ENCODE results near the gene CACNA2D2.

- PRO-cap, result no peak
- RRBS, 2 experiments, result 100% methylated on average over 1 of the region's 16 CpGs; no CpG with 5 or more reads in 1 of the 2 experiments
These were observed 5.8 kb downstream of the HYAL2 start for GRCh38 chr3:50316474-50317454.

GRCh38 chr3:50334267-50335167 is 6.1 kb downstream of the RASSF1 start:
- PRO-cap, result no peak
- RRBS, 2 experiments, result no CpG with 5 or more reads among the region's 7 CpGs

- PRO-cap, result no peak
- RRBS, 2 experiments, result no CpG with 5 or more reads among the region's 7 CpGs
These were observed 2.8 kb downstream of the TMEM115 start for GRCh38 chr3:50356409-50357115.

DNA sequence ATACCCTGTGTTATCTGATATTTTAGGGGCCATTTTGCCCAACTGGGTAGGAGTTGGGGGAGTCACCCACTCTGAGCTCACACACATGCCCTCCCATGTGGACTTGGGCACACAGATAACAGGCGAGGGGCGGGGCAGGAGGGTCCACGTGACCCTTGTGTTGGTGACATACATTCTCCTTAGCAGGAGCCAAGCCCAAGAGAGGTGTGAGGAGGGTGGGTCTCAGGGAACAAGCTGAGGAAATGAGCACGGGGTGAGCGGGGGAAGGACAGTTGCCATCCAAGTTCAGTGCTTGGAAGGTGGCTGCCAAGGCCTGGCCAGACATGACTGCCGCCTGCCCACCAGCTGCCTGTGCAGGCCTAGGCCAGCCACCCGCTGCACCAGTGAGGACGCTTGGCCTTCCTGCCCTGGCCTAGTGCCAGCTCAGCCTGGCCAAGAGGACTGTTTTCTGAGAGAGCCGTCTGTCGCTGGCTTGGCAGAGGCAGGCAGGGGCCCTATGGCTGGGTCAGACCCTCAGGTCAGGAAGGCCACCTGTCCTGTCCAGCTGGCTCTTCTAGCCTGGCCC is 31.3 kb upstream of the TMEM115 start:
- PRO-cap, result no peak
- RRBS, 2 experiments, result no CpG with 5 or more reads among the region's 10 CpGs

- PRO-cap, result unidirectional peak, minus-strand start at chr3:50503634
- RRBS, 2 experiments, result 2% methylated on average over 65 to 73 of the region's 146 CpGs
These were observed at the start of gene CACNA2D2 for GRCh38 chr3:50502813-50503980. Gene CACNA2D2 (minus strand): TSS chr3:50503634.

DNA sequence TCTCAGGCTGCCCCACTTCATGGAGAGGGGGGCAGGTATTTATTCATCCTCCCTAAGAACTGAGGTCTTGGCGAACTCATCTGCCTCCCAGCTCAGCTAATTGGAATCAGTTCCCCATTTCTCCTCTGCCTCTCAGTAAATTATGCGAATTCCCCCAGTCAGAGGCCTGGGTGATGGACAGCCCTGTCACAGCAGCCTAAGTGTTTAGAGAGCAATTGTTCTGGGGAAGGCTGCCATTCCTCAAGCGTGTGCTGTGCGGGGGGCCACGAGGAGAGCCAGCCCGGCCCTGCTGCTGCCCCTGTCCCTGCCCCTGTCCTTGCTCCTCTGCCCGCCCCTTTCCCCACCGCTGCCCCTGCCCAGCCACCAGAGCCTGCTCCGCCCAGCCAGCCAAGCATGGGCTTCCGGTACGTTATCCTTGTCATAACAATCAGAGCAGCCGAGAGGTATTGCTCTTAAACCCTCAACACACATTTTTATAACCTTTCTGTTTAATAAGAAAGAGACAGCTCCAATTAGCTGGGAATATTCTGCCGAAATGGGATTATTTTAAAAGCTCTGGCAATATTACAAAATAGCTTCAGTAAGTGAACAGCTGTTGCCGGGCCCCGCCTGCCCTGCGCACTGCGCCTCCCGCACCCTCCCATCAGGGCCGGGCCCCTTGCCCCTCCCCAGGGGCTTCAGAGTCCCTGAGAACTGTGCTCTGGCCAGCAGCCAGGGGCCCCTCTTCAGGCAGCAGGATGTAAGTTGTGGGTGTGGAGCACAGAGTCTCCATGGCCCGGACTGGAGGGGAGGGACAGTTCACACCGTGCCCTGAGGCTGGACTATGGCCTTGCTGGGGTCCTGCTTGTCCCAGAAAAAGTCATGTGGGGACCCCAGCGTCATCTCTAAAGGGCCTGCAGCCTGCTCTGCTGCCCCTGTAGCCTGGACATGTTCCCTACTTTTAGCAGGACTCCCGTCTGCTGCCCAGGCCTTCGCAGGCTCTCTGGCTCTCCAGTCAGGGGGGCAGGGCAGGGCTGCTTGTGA is 12.4 kb upstream of the CACNA2D2 start:
- PRO-cap, result no peak
- RRBS, 2 experiments, result 15 to 17% methylated on average over 6 to 8 of the region's 24 CpGs

- PRO-cap, result no peak
- RRBS, 2 experiments, result no CpG with 5 or more reads among the region's 7 CpGs
These were observed 425 bp downstream of the CISH start for GRCh38 chr3:50611237-50611461.

DNA sequence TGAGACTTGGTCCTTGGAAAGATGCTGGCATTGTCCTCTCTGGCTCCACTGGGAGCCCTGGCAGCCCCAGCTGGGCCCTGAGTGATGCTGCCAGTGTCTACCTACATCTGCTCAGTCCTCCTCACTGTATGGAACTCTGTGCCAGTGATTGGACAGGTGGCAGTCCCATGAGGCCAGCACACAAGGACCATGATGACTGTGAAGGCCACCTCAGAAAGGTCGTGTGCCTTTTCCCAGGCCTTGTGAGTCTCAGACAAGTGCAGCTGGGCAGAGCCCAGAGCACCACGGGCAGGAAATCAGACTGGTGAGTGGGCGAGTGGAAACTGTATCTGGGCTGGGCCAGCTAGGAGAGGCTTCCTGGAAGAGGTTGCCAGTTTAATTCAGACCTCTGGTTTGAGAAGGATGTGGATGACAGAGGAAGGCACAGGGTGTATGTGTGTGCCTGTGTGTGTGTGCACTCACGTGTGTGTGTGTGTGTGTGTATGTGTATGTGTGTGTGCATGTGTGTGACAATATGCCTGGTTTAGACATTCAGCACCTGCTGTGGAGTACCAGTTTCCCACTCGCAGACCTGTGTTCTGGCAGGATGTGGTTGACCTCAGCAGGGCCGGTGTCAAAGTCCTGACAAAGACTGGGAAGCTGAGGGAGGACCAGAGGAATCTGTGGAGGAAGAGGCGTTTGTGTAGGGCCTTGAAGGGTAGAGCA is 7.0 kb downstream of the MAPKAPK3 start:
- PRO-cap, result no peak
- RRBS, 2 experiments, result no CpG with 5 or more reads among the region's 7 CpGs

- PRO-cap, result no peak
- RRBS, 2 experiments, result no CpG with 5 or more reads among the region's 14 CpGs
These were observed 12.6 kb upstream of the DOCK3 start for GRCh38 chr3:50662014-50662548.

GRCh38 chr3:51414542-51414921 is 23.4 kb downstream of the RBM15B start:
- PRO-cap, result no peak
- RRBS, 2 experiments, result no CpG with 5 or more reads among the region's 2 CpGs

- PRO-cap, result no peak
- RRBS, 2 experiments, result no CpG with 5 or more reads among the region's 15 CpGs
These were observed 856 bp upstream of the TEX264 start for GRCh38 chr3:51670023-51670769.

GRCh38 chr3:51899953-51900310 is 3.2 kb downstream of the IQCF1 start:
- PRO-cap, result no peak
- RRBS, 2 experiments, result no CpG with 5 or more reads among the region's 6 CpGs

DNA sequence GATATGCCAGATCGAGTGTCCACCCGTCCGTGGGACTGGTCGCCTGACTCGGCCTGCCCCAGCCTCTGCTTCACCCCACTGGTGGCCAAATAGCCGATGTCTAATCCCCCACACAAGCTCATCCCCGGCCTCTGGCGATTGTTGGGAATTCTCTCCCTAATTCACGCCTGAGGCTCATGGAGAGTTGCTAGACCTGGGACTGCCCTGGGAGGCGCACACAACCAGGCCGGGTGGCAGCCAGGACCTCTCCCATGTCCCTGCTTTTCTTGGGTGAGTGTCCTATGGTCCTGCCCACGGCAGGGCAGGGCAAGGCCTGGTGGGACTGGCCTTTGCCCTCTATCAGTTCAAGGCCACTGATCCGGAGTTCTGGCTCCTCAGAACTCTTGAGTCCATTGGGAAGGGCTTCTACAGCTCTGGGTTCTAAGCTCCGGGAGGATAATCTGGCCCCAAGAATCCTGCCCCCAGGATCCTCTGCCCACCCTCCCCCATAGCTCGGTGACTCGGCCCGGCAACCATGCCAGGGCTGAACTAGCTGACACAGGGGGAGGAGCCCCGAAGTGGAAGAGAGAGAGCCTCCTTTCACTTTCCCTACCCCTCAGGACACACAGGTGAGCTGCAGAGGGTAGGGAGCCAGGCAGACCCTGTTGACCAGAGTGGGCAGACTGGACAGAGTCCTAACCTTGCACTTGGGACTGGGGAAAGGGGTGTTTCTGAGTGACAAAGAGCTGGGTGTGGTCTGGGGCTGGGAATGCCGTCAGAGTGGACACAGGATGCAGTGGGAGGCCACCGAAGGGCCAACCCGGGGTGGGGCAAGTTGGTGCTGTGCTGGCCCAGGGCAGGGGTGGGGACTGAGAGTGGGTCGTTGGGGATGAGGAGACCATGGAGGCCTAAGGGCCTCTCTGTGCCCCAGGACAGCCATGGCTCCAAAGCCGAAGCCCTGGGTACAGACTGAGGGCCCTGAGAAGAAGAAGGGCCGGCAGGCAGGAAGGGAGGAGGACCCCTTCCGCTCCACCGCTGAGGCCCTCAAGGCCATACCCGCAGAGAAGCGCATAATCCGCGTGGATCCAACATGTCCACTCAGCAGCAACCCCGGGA is 623 bp downstream of the PARP3 start:
- PRO-cap, result no peak
- RRBS, 2 experiments, result 31 to 51% methylated on average over 5 to 9 of the region's 31 CpGs

DNA sequence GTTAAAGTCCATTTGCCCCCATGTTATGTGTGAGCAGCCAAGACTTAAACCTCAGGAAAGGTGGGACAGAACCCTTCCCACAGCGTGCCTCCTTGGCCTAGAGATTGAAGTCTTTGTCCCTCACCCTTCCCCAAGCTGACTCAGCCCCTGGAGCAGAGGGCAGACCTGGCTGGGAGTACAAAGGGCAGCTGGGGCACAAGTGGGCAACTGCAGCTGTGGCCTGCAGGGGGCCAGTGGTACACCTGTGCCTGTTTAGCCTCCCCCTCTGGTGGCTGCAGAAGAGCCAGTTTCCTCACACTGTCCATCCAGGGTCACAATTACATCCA is 963 bp upstream of the ACY1 start:
- PRO-cap, result no peak
- RRBS, 2 experiments, result no CpG with 5 or more reads among the region's 1 CpG

DNA sequence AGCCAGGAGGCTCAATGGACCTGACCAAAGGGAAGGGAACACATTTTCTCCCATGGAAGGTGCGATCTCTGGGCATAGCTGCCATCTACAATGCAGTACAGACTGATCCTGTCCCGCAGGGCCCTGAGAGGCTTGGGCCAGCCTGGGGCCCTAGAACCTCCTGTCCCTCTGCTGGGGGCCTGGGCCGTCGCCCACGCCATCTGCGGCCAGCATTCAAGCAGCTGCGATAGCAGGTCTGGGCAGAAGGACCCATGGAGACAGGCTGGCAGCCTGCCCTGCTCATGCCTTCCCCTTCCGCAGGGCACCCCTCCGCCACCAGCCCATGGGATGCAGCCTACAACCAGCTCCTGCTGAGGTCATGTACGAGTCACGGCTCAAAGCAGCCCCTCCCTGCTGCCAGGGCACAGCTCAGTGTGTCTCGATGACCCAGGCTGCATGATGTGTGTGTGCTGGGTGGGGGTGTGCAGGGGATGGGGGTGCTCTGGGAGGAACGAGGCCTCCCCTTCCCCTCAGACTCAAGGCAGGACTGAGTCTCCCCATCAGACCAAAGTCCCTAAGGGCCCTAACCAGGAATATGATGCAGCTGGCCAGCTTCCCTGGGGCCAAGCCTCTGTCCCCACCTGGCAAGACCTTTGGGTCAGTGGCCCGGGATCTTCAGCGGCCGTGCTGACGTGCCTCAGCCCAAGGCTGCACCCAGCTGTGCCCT is 27.8 kb downstream of the DUSP7 start:
- PRO-cap, result no peak
- RRBS, 2 experiments, result 72% methylated on average over 4 of the region's 17 CpGs; no CpG with 5 or more reads in 1 of the 2 experiments

GRCh38 chr3:52047207-52047911 is 9.0 kb downstream of the DUSP7 start:
- PRO-cap, result no peak
- RRBS, 2 experiments, result no CpG with 5 or more reads among the region's 19 CpGs

DNA sequence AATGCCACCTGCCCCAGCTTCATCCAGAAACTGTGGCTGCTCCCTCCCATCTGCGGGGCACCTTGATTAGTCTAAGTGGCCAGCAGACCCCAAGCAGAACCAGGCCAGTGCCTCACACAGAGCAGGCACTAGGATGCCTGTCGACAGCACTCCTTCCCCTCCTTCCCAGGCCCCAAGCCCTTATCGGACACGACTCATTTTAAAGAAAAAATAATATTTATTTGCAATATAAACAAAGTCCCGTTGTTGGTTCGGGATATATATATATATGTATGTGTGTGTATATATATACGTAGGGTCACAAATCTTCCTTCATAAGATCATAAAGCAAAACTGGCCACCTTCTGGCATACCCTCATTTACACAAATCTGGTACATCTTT is 7.7 kb downstream of the DUSP7 start:
- PRO-cap, result no peak
- RRBS, 2 experiments, result no CpG with 5 or more reads among the region's 7 CpGs

DNA sequence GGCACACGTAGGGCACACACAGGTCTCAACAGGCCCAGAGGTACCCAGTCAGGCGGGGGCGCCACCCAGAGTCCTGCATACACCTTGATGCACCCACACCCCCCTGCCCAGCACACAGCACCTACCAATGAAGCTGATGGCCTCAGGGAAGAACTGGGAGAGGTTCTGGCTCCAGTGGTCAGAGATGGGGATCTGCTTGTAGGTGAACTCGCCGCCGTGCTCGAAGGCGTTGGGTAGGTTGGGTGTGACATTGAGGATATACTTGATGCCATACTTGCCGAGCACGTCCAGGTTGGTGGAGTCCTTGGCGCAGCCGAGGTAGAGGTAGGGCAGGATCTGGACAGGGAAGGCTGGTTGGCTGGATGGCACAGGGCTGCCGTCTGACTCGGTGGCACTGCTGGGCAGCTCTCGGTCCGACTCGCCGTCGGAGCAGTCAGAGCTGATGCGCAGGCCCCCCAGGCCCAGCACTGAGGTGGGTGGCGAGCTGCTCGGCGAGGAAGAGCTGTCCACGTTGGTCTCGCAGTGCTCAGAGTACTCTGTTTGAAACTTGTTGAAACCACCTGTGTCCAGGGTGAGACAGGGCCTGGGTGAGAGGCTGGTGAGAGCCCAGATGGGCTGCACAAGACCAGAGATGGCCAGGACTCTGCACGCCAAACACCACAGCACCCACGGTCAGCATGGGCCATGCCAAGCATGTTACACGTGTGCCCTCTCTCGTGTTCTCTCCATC is 2.4 kb downstream of the DUSP7 start:
- PRO-cap, result no peak
- RRBS, 2 experiments, result no CpG with 5 or more reads among the region's 29 CpGs

DNA sequence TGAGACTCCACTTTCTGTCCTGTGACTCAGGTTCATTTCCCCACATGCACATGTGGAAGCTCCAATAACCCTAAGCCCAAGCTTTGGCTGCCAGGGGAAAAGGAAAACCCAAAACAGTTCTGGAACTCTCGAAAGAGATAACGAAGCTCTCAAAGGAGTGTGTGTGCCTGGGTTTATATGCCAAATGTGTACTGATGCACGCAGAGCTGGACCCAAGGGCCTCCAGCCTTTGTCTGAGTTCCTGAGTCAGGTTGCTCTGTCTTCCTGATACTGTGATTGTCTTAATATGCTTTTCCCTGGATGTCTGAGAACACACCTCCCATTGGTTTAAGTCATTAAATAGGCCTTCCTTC is 43.5 kb downstream of the POC1A start:
- PRO-cap, result no peak
- RRBS, 2 experiments, result no CpG with 5 or more reads among the region's 3 CpGs

DNA sequence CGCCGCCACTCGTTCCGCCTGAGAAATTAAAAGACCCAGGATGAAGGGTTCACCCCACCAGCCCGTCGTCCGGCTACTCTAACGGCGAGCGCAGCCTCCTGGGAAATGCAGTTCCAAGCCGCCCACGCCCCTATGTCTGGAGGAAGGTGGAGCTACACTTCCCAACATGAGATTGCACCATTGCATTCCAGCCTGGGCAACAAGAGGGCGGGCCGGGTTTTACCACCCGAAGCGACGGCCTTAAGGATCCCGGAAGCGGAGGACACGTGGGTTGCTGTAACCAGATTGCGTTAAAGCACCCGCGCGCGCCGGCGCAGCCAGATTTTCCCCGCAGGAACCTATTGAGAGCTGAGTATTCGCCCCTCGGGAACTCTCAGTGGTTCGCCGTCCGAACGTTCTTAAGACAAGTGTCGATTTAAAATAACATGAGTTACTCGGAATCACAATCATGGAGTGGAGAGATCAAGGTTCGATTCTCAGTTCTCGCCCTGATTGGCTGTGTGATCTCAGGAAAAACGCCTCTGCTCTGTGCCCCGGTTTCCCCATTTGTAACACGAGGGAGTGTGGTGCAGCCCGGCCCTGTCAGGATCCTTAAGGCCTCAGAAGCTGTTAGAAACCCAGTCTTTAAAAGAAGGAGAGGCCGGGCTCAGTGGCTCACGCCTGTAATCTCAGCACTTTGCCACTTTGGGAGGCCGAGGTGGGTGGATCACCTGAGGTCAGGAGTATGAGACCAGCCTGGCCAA is 575 bp upstream of the POC1A start:
- PRO-cap, result bidirectional peak, plus-strand start at position 180 of the sequence, minus-strand start at position 80 of the sequence
- RRBS, 2 experiments, result 1 to 7% methylated on average over 11 to 13 of the region's 45 CpGs